ENCODE data around the genes ZFP69 and RIMS3.

- RRBS, result no CpG with 5 or more reads among the region's 4 CpGs
Observed at GRCh38 chr1:40422289-40422872, 27.9 kb upstream of the ZFP69B start.

- RRBS, result 95% methylated on average over 31 of the region's 56 CpGs
Observed at GRCh38 chr1:40476865-40477531, at the start of gene ZFP69. TSS of gene ZFP69 (plus strand) at chr1:40477290.

- RRBS, result 3% methylated on average over 15 of the region's 69 CpGs
Observed at GRCh38 chr1:40665068-40666348, at the start of gene RIMS3. TSS of gene RIMS3 (minus strand) at chr1:40665682.

- RRBS, result no CpG with 5 or more reads among the region's 3 CpGs
Observed at GRCh38 chr1:40711316-40712381, 20.1 kb downstream of the NFYC start.

DNA sequence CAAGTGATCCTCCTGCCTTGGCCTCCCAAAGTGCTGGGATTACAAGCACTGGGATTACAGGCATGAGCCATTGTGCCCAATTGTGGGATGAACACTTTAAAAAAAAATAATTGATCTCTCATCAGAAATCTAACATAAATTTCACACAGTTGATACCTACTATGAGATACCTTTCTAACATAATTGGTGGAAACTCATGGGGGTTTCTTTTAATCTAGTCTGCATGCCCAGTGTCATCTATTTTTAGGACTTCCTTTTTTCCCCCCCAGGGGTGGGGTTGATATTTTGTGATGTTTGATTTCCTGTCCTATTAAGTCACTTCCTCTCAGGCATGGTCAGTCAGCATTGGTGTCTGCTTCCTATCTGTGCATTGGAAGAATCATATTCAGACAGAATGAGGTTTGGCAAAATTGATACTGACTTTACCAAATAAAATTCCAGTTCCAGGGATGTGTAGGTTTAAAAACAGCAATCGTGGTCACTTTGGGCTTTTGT lies 21.5 kb downstream of the NFYC start:
- RRBS, result no CpG with 5 or more reads among the region's 1 CpG

- RRBS, result no CpG with 5 or more reads among the region's 9 CpGs
Observed at GRCh38 chr1:40797219-40798134, 13.9 kb downstream of the KCNQ4 start.

DNA sequence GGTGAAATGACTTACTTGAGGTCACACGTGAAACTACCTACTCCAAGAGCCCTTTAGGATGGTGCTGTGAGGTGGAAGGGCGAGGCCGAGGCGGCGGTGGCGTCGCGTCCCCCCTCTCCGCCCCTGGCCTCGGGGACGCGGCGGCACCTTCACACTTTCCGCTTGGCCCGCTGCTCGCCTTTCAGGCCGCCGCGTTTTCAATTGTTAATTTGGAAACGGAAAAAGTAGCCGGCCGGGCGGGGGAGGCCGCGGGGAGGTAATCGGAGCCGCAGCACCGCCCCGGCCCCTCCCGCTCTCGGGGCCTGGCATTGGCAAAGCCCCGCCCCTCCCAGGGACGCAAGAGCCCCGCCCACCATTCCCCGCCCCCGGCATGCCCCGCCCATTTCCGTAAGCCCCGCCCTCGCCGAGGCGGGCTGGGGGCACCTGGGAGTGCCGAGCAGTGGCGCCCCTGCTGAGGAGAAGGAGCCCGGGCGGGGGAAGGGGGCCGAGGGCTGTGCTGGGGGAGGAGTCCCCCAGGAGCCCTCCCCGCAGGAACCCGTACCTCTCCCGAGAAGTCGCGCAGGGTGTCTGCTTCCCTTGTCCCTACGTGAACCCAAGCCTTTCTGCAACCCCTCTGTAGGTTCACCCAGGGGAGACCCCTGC lies 18.7 kb downstream of the KCNQ4 start:
- RRBS, result 4% methylated on average over 7 of the region's 53 CpGs

DNA sequence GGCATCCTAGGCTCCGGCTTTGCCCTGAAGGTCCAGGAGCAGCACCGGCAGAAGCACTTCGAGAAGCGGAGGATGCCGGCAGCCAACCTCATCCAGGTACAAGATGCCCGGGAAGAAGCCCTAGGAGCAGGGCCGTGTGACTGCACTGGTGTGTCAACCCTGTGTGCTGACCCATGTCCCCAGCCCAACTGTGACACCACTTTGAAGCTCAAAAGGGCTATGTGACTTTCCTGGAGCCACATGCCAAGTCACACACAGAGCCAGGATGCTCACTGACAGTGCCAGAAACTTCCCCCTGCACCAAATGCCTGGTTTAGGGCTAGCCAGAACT lies 36.5 kb downstream of the KCNQ4 start:
- RRBS, result no CpG with 5 or more reads among the region's 7 CpGs

DNA sequence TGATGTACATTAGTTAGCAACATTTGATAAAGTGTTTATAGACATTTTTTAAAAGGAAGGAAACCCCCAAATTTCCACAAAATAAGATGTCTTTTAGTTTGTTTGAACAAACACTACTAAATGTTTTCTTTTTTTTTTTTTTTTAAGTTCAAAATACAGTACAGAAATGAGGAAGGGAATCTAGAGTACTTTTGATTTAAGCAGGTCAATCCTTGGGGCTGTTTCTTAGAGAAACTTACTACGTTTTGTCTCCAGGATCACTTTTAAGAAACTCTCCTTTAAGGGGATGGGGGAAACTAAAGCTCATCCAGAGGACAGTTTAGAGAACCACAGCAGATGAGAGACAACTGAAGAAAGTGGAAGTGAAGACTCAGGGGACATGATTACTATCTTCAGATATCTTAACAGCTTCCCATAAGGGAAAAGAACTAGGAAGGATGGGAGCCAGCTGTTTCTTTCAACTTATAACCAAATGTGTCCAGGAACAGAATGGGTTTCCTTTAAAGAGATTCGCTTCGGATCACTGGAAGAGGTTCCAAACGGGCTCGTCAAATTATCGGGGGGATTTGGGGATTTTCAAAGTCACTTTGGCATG lies 1.4 kb downstream of the SCMH1 start:
- RRBS, result no CpG with 5 or more reads among the region's 6 CpGs

GRCh38 chr1:41382748-41383194 lies 101.7 kb downstream of the EDN2 start:
- RRBS, result under 1% methylated on average over 4 of the region's 20 CpGs

- RRBS, result no CpG with 5 or more reads among the region's 1 CpG
Observed at GRCh38 chr1:41449698-41450150, 34.8 kb downstream of the EDN2 start.

DNA sequence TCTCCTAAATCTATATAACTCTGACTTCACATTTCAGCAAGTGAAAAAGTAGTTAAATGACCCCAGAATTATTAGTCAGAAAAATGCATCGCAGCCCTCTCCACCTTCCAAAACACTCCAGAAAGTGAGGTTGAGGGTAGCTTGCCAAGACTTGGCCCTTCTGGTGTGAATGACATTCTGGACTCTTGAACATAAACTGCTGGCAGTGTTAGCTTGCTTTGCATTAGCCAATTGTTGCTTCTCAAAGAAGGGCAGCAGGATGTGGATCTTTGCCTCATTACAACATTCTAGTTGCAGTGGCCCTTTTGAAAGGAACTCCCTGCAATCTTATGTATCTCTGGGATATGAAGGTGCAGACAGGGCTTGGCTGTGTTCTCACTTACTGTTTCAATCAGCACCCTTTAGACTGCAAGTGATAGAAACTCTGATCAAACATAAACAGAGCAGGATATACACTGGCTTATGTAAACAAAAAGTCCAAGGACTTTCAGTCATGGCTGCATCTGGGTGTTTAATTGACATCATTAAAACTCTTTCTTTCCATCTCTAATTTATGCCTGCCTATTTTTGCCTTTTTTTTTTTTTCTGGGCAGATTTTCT lies 22.4 kb downstream of the EDN2 start:
- RRBS, result no CpG with 5 or more reads among the region's 1 CpG

GRCh38 chr1:41502822-41503338 lies 18.4 kb upstream of the EDN2 start:
- RRBS, result no CpG with 5 or more reads among the region's 5 CpGs

DNA sequence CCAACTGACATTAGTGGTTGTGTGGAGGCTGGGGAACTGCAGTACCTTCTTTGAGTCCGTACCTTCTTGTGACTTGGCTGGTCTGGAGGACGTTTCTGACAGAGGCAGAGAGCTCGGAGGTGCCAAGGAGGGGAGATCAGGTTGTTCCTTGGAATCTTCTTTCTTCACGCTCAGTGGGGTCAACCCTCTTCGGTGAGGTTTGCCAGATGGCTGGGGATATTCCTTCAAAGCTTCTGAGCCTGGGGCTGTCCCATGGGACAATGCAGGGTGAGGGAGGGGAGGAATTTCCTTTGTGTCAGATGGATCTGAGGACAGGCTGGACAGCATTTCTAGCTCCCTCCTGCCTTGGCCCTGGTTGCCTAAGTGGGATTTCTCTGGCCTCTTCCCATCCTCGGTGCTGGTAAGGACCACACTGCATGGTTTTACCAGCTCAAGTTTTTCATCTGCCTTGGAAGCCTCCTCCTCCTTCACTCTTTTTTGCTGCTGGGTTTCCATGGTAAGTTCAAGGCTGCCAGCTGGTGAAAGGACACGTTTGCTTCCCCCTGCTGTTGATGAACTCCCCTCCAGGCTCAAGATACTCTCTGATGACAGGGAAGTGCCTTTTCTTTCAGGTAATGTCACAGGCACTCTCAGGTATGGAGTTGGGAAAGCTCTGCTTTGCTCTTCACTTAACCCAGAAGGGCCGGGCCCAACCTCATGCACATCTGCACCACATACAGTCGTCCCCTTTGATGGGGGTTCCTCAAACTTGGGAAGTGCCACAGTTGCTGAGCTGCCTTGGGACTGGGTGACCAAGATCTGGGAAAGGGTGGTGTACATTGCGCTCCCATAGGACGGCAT lies 95.7 kb upstream of the EDN2 start:
- RRBS, result no CpG with 5 or more reads among the region's 11 CpGs

GRCh38 chr1:41641161-41641829 lies 156.8 kb upstream of the EDN2 start:
- RRBS, result no CpG with 5 or more reads among the region's 7 CpGs

DNA sequence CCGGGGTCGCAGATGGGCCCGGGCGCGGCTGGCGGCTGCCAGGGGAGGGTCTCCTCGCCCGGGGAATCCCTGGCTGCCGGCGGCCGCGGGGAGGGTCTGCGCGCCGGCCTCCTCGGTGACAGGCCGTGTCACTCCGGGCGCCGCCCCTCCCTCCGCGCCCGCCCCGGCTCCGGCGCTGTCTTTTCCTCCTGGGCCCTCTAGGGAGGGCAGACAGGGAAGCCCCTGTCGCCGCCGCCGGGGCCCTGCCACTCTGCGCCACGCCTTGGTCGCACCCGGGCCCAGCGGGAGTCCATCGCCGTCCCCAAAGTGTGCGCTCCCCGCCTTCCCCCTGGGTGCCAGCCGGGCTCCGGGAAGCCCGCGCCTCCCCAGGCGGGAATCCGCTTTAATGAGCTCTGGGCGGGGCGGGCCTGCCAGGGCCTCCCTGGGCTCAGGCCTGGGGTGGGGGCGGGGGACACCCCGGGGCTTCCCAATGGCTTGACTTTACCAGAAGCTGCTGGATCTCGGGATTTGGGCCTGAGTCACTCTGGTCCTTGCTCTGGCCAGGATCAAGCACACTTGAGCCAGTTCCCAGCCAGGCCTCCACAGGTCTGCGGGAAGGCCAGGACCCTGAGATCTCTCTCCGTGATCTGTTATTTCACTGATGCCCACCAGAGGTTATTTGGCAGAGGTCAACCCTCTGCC lies 178.2 kb upstream of the EDN2 start:
- RRBS, result 3% methylated on average over 27 of the region's 52 CpGs

DNA sequence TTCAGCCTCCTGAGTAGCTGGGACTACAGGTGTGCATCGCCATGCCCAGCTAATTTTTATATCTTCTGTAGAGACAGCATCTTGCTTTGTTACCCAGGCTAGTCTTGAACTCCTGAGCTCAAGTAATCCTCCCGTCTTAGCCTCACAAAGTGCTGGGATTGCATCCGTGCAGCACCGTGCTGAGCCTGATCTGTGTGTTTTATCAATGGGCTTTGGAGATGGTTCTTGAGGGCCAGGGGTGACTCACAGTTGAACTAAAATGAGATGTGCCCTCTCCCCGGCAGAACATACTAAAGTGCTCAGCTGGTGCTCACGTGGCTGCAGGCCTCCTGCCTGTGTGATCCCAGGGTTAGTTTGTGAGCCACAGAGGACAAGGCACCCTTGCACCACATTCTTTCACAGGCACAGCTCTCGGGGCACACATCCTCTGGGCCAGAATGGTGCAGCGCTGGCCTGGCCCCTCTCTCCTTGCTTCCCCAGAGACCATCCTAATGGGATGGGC lies 196.8 kb upstream of the EDN2 start:
- RRBS, result no CpG with 5 or more reads among the region's 8 CpGs

DNA sequence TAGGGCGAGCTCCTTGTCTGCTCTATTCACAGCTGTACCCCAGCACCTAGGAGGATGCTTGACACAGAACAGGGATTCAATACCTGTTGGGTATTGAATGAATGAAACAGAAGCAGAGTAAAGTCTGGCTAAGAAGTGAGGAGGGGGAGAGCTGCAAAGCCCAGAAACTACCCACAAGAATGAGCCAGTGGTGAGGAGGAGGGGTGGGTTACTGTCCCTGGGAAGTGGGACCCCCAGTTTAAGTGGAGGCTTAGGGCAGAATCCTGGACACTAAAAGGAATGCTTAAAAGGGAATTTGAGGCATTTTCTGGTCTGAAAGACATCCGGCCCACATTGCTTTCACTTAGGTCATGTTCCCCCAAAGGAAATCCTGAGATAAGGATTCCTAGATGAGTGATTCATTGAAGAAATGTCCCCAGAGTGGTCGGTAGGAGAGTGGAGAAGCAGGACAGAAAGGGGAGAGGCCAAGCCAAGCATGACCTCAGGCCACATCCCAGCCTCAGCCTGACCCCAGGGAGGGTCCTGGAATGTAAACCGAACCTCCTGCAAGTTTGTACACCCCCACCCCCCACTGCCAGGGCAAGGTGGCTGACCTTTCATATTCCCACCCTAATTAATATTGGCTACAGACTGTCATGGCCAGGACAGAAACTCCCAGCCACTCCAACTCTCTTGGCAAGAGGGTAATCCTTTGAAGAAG lies 16.7 kb downstream of the HIVEP3 start:
- RRBS, result no CpG with 5 or more reads among the region's 4 CpGs

GRCh38 chr1:41955287-41956094 lies 36.8 kb upstream of the HIVEP3 start:
- RRBS, result no CpG with 5 or more reads among the region's 8 CpGs

DNA sequence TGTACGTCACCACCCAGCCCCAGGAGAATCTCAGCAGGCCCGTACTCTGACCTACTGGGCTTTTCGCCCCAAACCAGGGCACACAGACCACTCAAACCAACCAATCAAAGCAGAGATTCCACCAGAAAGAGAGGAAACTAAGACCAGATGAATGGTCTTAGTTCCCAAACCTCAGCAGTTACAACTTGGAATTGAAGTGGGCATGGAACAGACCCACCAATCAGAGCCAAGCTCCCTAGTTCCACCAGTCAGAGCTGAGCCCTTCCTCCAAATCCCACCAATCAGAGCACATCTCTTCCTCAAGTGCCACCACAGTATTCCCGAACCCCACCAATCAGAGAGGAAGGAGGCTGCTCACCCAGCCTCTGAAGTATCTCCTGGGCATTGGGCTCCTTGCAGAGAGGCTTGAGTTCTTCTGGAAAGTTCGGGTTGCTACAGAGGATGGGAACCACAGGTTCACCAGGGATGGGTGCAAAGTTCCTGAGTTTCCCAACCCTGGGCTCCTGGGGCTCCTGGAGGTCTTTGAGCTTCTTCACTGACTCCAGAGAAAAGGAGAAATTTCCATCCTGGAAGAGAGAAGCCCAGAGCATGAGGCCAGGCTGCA lies 1.4 kb downstream of the GUCA2A start:
- RRBS, result no CpG with 5 or more reads among the region's 5 CpGs